BE2C (cell line): ENCODE data around the genes OR10J1, KCNJ10 and VANGL2.

- RRBS, result no CpG with 5 or more reads among the region's 2 CpGs
Observed at GRCh38 chr1:159076634-159076712, 93 bp downstream of the AIM2 start.

DNA sequence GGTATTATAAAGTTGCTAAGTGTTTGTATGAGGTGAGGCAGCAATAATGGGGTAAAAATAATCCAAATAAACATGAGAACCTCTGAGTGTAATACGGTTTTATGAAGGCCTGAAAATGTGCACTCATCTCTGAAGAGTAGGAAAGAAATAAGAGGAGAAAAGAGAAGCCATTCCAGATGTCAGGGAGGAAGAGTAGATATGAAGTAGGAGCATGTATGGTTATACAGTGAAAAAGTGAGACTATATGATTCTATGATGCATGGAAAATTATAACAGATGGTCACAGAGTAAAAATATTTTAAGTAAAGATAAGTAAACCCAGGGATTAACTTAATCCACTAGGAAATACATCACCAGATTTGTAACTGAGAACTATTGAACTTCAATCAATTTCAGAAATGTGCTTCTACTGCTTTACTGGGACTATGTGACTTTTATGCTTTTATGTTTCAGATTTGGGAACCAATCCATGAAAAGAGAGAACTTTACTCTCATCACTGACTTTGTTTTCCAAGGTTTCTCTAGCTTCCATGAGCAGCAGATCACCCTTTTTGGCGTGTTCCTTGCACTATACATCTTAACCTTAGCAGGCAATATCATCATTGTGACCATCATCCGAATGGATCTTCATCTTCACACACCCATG, at the start of gene OR10J1:
Gene OR10J1, plus strand, starts transcription at position 400 of the 646 bp plus-strand sequence.
- RRBS, result no CpG with 5 or more reads among the region's 3 CpGs

- RRBS, result no CpG with 5 or more reads among the region's 3 CpGs
Observed at GRCh38 chr1:159581218-159581753, 6.3 kb upstream of the APCS start.

DNA sequence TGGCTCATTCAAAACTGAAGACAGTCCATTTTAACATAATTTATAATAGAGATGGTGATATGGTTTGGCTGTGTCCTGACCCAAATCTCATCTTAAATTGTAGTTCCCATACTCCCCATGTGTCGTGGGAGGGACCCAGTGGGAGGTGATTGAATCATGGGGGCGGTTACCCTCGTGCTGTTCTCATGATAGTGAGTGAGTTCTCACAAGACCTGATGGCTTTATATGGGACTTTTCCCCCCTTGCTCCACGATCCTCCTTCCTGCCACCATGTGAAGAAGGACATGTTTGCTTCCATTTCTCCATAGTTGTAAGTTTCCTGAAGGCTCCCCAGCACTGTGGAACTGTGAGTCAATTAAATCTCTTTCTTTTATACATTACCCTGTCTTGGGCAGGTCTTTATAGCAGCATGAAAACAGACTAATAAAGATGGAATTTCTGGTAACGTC, 4.1 kb downstream of the APCS start:
- RRBS, result no CpG with 5 or more reads among the region's 5 CpGs

DNA sequence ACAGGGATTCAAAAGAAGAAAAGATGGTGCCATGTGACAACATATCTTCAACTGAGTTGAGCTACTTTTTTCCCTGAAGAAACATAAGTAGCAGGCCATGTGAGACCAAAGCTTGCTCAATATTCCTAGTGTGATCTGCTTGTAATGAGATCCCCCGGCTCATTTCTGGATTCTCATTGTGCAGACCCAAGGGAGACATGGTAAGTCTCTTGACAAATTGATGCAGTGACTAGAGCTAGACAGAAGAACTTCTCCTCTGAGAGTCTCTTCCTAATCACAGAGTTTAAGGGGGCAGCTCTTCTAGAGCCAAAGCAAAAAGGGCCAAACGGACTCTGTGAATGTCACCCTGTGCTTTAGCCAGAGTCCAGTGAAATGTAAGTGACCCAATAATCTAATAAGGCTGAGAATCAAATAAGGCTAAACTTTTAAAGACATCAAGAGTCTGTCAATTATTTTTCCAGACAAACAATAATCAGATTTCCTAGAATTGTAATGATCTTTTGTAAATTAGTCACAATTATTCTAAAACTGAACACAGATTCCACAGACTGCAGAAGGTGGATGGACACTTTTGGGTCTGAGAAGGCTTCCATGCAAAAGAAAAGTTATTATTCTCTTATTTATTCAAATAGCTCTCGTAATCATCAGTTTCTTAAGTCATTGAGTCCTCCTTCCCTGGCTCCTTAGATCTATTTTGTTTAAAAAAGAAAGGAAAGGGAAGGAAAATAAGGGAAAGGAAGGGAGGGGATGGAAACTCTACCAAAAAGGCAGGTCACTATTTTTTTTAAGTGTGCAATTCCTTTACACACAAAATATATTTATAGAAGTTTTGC, 6.2 kb downstream of the APCS start:
- RRBS, result no CpG with 5 or more reads among the region's 3 CpGs

- RRBS, result 67% methylated on average over 3 of the region's 15 CpGs
Observed at GRCh38 chr1:159872850-159873318, 10.4 kb upstream of the VSIG8 start.

- RRBS, result no CpG with 5 or more reads among the region's 6 CpGs
Observed at GRCh38 chr1:159899824-159899955, 275 bp downstream of the CFAP45 start.

DNA sequence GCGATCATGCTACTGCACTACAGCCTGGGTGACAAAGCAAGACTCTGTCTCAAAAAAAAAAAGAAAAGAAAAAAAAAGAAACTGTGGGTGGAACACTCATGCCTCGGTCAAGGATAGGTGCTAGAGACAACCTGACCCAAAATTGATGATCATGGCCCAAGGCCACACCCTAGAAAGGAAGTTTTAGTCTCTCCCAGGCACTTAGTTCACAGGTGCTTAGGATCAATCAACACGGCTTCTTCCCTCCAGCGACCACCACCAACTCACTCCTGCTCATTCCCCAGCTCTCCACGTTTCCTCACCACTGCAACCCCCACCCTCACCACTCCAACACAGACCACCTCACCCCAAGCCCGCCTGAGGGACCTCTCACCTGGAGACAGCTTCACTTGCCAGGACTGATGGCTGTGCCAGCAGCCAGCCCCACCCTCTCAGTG, 7.9 kb downstream of the TAGLN2 start:
- RRBS, result no CpG with 5 or more reads among the region's 6 CpGs

- RRBS, result no CpG with 5 or more reads among the region's 58 CpGs
Observed at GRCh38 chr1:160069980-160070768, at the start of gene KCNJ10. TSS of gene KCNJ10 (minus strand) at chr1:160070160.

DNA sequence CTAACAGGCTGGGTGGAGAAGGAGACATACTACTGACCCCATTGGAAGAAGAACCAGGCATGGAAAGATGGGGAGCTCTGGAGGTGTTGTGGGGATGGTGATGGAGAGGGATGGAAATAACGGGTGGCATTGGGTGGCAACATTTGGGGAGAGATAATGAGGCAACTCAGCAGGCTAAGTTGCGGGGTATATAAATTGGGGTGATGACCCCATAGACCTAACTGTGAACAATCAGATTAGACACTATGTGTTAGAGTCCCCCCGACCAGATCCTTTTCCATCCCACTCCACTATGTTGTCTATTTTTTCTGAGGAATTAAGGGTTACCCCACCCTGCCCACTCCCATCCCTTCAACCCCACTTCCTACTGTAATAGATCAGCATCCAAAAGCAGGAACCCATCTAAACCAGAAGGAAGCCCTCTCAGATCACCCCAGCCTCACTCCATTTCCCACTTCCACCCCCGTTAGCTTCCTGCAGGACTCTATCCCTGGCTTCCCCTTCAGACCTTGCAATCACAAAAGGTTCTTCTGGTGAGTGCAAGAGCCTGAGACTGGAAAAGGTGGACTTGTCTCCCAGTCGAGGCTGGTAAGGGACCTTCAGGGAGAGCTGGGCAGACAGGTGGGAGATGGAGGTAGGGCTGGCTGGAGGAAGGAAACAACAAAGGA, 10.0 kb upstream of the ATP1A4 start:
- RRBS, result no CpG with 5 or more reads among the region's 5 CpGs

- RRBS, result no CpG with 5 or more reads among the region's 19 CpGs
Observed at GRCh38 chr1:160168997-160169993, 17.9 kb downstream of the ATP1A4 start.

DNA sequence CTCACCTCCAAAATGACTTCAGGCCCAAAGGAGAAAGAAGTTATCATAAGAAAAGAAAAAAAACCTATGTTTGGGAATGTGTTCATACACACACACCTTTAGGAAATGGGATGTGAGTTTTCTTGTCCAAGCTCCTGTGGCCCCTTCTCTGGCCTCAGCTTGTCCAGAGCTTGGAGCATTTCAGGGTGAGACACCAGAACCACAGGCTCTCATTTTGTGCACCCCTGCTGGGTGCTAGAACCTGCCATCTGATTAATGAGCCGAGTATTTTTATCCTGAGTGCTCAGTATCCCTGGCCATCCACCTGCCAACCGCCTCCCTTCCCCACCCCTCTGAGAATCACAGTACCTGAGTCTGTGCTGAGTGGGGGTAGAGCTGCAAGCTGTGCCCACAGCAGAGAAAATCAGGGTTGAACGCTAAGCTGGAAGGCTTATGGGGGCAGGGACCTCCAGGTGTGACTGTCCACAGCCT, 1.3 kb downstream of the CASQ1 start:
- RRBS, result no CpG with 5 or more reads among the region's 3 CpGs

DNA sequence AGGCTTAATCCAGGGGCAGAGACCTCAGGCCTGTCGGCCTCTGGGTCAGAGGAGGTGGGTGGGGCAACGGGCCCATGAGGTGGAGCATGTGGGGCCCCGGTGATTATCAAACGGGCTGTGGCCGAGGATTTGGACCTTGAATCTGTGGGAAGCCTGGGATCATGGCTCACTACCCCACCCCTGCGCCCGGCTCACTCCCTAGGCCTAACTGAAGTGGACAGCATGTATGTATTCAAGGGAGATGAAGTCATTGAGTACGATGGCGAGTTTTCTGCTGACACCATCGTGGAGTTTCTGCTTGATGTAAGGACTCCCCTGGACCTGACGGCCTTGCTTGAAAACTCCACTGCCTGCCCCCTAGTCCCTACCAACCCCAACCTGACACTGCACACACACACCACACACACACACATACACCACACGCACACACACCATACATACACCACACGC, 3.2 kb downstream of the CASQ1 start:
- RRBS, result 79% methylated on average over 5 of the region's 13 CpGs

- RRBS, result no CpG with 5 or more reads among the region's 5 CpGs
Observed at GRCh38 chr1:160264576-160265364, 2.4 kb upstream of the DCAF8 start.

DNA sequence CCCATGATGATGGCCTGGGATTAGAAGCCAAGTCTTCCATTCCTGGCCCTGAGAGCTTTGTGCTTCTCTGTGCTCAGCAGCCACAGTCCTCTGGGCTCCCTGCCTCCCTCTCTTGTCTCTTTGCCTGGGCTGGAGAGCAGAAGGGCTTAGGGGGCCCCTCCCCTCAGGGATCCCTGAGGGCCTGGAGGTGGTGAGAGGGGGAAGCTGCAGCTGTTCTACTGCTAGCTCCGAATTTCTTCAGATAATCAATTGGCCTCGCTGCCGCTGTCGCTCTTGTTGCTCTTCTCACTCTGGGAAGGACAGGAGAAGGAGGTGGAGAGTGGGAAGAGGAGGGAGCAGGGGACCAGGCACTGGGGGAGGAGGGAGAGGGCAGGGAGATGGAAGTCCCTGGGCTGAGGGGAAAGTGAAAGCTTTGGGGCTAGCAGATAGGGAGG, 7.8 kb downstream of the NHLH1 start:
- RRBS, result no CpG with 5 or more reads among the region's 4 CpGs

DNA sequence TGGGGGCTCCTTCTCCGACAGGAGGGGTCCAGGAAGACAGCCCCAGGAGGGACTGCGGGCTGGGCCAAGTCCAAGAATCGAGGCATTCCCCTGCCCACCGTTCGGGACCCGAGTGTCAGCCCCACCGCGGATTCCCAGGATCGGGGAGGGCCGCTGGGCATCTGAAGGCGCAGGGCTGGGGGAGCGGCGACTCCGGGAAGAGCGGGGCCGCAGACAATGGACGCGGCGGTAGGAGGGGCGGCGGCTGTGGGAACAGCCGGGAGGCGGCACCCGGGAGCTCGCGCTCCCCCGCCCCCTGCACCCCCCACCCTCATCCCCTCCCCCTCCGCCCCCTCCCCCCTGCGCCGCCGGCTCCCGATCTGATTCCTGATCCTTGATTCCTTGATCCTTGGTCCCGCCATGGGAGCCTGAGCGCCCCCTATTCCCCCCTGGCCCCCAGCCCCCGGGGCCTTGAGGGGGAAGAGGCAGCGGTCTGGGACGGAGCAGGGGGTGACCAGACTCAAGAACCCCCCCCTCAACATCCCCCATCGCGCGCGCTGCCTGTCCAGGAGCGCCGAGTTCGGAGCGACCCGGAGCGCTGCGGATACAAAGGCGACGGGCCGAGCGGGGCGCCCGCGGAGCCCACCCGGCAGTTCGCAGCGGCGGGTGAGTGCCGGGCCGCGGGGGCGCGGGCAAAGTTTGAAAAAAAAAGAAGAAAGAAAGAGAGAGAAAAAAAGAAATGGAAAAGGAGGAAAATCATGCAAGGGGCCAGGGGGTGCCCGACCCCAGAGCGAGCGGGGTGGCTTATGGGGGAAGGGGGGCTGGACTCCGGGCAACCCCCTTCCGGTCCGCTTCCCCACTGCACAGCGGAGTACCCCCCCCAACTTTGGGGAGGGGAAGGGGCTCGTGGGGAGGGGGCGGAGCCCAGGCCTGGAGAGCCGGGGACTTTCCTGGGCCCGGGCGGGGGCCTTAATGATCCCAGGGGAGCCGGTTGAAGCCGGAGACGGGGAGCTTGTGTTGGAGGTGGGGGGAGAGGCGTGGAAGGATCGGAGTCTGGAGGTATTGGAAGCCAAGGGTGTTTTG, at the start of gene VANGL2:
Gene VANGL2, plus strand, starts transcription at position 340 of the 1,062 bp plus-strand sequence.
- RRBS, result 2% methylated on average over 34 of the region's 81 CpGs

GRCh38 chr1:160407682-160409022, 7.8 kb downstream of the VANGL2 start:
- RRBS, result no CpG with 5 or more reads among the region's 15 CpGs

- RRBS, result no CpG with 5 or more reads among the region's 1 CpG
Observed at GRCh38 chr1:160428788-160429124, 28.4 kb downstream of the VANGL2 start.